Left ventricle myocardium (tissue), 1 donor: ENCODE measurements around a stretch of chr19.

- PRO-cap, result no peak
Measured at GRCh38 chr19:32270105-32270582, 75.3 kb upstream of the ZNF507 start.

DNA sequence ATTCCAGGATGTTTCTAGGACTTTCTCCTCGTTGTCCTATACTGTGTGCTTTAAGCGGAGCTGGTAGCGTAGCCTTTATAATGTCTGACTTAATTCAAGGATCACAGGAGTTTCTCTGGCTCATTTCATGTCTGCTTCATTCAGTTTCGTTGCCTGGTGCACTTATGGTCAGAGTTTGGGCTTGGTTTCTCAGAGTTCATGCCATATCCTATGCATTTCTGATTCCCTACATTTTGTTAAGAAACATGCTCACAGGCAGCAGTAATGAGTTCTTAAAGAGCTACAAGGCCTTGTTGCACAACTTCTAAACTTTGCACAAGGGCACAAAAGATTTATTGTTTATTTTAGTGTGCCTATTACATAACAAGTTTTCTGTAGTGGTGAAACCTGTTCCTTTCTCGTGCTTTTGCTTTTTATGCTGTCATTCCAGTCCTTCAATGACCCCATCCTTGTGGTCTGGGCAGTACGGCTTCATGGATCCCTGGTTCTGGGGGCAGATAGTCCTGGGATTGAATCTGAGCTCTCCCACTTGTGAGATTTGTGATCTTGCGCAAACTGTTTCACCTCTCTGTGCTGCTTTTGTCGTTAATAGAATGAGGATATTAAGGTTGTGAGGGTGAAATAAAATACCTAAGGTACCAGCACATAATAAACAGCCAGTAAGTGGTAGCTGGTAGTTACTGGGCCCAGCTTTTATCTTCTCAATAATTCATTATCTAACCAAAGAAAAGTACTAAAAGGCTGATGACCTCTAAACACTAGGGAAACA is 17.8 kb downstream of the ZNF507 start:
- PRO-cap, result no peak

GRCh38 chr19:32666054-32666432 is 8.9 kb downstream of the ANKRD27 start:
- PRO-cap, result unidirectional peak, plus-strand start at chr19:32666298

DNA sequence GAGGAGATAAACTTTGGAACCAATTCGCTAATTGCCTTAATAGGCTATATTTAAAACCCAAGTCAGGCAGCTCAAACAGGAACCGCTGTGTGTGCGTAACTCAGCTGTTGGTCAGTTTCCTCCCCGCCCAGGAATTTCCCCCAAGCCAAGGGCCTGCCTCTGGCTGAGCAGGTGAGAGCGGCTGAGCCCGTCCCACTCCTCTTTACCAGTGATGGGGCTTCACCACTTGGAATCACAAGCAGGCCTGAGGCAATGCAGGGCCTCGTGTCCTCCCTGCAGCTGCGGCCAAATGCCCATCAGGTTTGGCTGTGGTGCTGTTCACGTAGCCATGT is 442 bp upstream of the SLC7A9 start:
- PRO-cap, result no peak

- PRO-cap, result no peak
Measured at GRCh38 chr19:33024434-33024863, 40.2 kb downstream of the RHPN2 start.

DNA sequence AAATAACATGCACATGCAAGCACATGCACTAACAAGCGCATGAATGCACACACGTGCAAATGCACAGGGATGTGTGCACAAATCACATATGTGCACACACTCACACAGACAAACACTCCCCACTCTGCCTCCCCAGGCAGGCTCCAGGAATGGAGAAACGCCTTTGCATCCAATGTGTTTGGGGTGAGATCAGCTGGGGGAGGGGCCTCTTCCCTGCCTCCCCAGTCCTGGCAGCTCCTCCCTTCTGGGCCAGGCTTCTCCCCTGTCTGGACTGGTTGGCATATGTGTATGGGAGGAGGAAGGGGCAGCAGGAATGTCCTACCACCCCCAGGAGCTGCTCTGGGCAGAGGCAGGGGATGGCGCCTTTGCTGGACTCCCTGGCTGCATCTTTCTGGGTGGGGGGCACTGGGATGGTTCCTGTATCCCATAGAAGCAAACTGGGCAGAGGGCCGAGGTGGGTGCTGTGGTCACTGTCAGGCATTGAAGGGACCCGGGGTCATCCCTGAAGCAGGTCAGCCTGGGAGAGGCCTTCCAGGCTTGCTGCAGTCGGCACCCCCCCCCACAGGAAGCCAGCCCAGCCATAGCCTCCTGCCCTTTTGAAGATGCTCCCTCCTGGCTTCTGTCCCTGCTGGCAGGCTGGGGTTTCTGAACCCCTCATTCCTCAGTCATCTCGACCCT is 21.1 kb upstream of the SLC7A10 start:
- PRO-cap, result no peak

- PRO-cap, result no peak
Measured at GRCh38 chr19:33248545-33248836, 22.8 kb upstream of the SLC7A10 start.

DNA sequence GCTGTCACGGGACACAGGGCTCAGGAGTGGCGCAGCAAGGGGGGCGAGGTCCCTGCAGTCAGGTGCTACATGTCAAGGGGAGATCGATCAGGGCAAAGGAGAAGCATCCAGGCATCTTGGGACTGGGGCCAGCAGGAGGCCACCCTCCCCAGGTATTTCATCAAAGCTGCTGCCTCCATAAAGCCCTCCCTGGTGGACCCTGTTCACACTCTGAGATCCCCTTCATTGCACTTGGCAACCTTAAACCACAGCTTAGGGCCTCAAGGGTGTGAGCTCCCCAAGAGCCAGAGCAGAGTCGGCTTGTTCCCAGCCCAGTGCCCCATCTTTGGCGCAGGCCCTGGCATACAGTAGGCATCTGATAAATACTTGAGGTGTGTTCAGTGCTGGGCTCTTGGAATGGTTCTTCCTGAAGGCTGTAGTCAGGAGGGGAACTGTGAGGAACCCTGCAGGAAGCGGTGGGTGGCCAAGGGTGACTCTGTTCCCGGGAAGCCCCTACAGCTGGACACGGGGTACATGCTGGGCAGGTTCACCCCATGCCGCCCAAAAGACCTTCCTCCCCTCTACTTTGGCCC is 4.5 kb downstream of the CEBPA start:
- PRO-cap, result no peak

GRCh38 chr19:33375547-33376064 is 2.1 kb downstream of the CEBPG start:
- PRO-cap, result no peak

DNA sequence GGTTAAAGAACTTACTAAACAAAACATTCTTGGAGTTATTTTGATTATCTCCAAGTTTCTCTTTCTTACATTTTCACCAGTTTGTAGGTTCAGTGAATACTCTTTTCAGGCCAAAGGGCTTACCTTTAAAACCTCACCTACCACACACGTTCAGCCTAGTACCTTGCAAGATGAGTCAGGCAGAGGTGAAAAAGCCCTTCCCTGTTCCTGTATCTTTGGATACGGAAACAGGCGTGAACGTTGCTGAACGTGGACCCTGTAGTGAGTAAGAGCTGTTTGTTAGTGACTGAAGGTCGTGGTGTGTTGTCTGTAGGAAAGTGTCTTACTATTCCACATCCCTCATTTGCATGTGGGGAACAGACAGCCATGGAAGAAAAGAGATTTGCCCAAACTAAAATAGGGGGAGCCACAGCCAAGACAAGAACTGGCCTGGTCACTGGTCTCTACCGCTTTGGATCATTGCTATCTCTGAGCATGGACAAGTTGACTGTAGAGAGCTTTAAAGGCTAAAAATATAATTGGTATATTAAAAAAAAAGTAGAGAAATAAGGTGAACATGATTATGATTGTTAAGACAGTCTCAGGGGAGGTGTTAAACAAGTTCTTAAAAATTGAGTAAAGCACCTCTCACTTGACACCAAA is 3.5 kb downstream of the CEBPG start:
- PRO-cap, result no peak

DNA sequence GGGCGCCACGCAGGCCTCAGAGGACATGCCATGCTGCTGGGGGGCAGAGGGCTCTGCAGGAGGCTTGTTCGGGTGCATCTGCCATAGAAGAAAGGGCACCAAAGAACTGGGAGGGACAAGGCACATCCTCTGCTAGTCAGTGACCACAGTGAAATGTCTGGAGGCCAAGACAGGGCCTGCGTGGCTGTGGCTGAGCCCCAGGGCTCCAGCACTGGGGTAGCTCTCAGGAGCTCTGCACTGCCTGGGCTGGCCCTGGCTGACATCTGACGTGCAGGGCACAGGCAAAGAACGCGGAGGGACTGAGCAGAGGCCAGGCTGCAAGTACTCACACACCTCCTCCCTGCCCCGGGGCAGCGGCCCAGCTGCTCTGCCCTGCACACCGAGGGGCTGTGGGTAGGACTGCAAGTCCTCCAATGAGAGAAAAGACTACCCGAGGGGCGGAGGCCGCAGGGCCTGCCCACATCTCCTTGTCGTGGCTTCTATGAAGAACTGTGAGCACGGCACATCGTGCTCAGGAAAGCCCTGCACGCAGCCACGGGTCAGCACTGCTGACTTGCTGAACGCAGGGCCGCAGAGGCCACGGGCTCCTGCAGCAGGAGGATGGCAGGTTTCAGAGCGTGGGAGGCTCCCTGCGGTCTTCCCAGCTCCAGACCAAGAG is 37.3 kb downstream of the CEBPG start:
- PRO-cap, result no peak

- PRO-cap, result no peak
Measured at GRCh38 chr19:33438100-33438657, 64.7 kb downstream of the CEBPG start.

GRCh38 chr19:33509587-33510359 is 11.8 kb downstream of the PEPD start:
- PRO-cap, result no peak

- PRO-cap, result no peak
Measured at GRCh38 chr19:33781011-33781210, 15.8 kb upstream of the KCTD15 start.

GRCh38 chr19:33803961-33804665 is 7.4 kb downstream of the KCTD15 start:
- PRO-cap, result no peak

DNA sequence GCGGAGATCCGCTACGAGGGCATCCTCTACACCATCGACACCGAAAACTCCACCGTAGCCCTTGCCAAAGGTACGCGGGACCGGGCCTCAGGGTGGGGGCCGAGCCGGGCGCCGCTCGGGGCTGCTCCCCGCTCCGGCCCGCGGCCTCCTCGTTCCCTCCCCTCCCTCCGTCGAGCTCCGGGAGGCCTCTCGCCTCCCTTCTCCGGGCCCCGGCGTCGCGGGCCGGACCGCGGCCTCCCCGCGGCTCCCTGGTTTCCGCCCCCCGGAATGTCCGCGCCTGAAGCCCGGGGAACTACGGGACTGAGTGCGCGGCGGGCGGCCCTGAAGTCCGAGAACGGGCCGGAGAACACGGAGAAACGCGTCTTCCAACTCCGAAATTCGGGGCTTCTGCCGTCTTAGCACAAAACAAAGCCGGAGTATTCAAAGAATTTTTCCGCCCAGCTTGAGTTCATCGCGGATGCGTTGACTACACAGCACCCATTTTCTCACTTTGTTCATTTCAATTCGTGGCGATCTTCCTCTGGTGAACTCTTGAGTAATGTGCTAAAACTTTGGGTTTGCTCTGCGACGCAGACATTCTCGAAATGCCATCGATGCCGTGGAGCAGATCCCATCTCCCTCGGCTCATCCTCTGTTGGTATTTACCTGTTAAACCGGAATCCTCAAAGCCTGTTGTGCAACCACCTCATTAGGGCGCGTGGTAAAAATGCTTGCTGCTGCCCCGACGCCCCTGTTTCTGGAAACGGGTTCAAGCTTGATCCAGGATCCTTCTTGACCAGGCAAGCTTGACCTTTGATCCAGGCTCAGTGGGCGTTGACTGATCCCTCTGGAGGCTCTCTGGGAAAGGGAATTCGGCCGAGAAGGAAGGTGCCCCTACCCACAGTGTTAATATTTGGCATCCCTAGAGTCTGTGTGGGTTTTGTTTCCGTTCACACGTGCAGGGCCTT is 663 bp downstream of the LSM14A start:
- PRO-cap, result no peak

DNA sequence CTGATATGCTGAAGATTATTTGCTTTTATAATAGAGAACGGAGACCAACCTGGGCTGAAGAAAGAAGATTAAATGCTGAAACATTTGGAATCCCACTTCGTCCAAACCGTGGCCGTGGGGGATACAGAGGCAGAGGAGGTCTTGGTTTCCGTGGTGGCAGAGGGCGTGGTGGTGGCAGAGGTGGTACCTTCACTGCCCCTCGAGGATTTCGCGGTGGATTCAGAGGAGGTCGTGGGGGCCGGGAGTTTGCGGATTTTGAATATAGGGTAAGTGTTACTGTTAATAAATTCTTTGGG is 32.9 kb upstream of the GARRE1 start:
- PRO-cap, result no peak

DNA sequence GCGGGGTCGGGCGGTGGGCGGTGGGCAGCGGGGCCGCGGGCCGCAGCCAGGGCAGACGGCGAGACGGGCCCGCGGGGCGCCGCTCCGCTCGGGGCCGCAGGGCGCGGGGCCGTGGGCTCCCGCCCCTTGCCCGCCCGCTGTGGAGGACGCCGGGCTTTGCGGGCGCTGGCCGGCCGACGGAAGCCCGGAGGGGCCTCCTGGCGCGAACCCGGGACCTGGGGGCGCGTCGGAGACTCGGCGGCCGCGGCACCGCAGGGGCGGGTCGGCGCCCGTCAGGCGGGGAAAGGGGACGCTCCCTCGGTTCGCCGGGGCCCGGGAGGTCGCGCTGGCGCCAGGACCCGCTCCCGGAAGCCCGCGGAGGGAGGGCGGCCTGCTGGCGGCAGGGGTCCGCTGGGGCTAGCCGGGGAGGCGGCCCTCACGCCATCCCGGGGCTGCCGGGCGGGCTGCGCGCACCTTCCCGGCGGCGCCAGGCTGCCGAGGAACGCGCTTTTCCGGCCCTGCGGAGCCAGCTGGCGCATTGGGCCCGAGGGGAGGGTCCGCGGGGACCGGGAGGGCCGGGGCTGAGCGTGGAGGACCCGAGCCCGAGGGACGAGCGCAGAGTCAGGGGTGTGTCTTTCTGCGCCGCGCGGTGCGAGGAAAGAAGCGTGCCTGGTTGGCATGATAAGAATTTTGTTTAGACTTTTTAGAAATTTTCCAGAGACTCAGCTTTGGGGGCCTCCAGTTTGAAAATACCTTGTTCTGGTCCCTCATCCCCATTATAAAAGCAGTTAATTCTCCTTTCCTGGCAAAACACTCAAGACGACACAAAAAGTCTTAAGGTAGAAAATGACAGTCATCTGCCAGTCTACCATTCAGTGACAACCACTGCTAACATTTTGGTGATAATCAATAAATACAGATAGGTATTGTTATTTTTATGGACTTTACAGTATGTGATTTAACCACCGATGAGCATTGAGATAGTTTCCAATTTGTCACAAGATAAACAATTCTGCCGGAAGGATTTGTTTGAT is 607 bp downstream of the GARRE1 start:
- PRO-cap, result bidirectional peak, plus-strand start at position 206 of the sequence, minus-strand start at position 141 of the sequence; bidirectional peak, plus-strand start at position 617 of the sequence, minus-strand start at position 483 of the sequence

DNA sequence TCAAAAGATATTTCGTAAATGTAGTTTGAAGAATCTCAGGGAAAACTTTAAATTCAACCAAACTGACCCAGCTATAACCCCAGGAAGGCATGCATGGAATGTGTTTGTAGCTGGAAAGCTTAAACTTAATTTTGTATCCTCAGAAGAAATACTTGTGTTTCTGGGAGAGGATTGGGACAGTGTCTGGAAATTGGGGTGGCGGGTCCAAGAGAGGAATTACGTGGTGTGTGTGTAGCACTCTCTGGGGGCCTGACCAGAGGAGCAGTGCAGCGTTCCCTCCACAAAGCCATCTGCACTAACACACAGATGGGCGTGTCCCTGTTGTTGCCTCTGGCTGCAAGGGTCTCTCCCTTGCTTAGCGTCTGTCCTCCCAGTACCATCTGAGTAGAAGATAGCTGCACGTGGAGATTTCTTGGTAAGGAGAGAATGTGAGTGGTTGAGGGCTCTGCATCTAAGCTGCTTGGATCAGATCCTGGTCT is 6.4 kb downstream of the GARRE1 start:
- PRO-cap, result no peak

DNA sequence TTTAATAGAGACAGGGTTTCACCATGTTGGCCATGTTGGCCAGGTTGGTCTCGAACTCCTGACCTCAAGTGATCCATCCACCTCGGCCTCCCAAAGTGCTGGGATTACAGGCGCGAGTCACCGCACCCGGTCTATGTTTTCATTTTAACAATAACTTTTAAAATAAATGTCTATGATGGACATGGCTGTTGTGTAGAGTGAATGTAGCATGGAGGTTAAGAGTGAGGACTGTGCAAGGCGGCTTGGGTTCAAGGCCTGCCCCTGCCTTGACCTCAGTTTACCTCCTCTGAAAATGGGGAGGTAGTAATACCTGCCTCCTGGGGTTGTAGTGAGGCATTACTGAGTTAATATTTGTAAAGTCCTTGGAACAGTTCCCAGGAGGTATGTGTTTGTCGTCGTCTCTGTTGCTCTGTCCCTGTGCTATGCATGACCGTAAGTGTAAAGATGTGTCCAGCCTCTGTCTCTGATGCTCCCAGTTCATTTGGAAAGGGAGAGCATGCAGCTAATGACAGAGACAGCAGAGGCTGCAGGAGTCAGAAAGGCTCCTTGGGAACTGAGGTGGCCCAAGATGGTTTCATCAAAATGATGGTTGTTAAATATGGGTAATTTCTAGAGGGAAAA is 9.4 kb downstream of the GARRE1 start:
- PRO-cap, result no peak